Caco-2 (cell line): ENCODE measurements around a stretch of chr20.

- PRO-cap = no peak
- RRBS = no CpG with 5 or more reads among the region's 4 CpGs
Measured at GRCh38 chr20:64050160-64050377, 630 bp upstream of the SOX18 start.

- PRO-cap = no peak
- RRBS = no CpG with 5 or more reads among the region's 15 CpGs
Measured at GRCh38 chr20:64050912-64051297, 1.5 kb upstream of the SOX18 start.

- PRO-cap = no peak
- RRBS = no CpG with 5 or more reads among the region's 13 CpGs
Measured at GRCh38 chr20:64066719-64067386, 3.9 kb downstream of the TCEA2 start.

DNA sequence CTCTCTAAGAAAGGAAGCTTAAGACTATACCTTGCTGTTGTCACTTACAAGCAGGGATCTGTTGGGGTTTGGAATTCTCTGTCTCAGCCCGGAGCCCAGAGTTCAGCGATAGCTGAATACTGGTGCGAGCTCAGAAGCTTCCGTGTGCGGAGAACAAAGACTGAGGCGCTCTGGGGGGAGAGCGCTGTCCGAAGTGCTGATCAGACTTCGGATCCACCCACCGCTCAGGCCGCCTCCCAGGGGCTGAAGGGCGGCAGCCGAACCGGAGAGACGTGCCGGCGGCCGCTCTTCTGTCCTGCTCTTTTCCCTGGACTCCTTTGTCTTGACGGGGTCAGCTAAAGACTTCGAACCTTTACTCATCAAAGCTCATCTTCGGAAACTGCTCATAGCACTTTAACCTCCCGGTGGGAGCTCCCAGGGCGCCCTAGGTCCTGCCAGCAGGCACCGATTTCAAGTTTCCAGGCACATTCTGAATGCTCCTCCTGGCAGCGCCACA, 2.3 kb upstream of the MYT1 start:
- PRO-cap = no peak
- RRBS = 45% methylated on average over 5 of the region's 25 CpGs